Metastatic Breast Carcinoma in the Ovary (tissue), 3 donors: ENCODE results near the genes IKBKE, IL10 and C1orf116.

- PRO-cap, 3 experiments: no peak in any of the 3 experiments
Observed at GRCh38 chr1:206053671-206054068, 697 bp downstream of the RHEX start.

DNA sequence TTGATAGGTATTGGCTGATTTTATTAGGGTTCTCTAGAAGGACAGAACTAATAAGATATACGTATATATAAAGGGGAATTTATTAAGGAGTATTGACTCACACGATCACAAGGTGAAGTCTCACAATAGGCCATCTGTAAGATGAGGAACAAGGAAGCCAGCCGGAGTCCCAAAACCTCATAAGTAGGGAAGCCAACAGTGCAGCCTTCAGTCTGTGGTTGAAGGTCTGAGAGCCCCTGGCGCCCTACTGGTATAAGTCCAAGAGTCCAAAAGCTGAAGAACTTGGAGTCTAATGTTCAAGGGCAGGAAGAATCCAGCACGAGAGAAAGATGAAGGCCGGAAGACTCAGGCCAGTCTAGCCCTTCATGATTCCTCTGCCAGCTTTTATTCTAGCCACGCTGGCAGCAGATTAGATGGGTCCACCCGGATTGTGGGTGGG, 18.0 kb downstream of the RHEX start:
- PRO-cap, 3 experiments: no peak in any of the 3 experiments

DNA sequence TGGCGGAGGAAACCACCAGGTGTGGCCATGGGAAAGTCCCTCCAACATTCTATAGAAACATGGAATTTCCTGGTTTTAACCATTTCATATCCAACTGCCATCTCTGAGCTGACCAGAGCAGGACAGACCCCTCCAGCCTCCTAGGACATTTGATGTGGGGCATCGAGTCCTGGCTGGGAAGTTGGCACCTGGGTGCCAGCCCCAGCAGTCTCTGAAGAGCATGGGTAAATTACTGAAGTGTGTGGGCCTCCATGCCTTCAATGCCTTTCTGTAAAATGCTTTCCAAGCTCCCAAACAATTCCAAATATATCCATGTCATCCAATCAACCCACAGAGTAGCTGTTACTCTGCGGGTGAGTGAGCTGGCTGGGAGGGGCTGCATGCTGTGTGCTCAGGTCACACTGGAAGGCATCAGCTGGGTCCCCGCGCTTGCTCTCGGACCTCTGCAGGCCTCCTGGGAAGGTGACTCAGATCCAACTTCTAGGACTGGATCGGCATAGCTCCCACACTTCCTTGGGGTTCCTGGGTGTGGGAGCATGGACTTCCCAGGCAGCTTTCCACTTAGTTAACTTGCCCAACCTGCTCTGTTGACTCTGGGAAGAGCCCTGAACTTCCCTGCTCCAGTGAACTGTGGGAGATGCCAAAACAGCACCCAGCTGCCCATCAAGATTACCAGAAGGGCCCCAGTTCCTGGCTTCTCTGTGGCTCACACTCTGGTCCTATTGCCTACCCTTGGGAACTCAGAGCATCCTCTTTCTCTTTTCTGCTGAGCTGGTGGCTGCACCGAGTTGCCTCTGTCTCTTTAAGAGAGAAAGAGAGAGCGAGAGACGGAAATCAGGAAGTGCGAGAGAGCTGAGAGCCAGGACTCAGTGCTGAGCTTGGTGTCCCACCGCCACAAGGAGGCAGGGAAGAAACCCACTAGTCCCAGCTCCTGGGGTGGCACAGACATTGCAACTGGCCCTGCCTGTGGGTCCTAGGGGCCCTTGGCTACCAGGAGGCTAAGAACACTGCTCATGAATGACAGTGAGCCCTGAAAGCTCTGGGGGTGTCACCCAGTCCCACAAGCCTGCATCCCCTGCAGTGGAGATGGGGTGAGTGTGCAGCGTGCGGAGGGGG, at the start of gene IKBKE:
Gene IKBKE (plus strand): TSS at position 869 of the 1,116 bp plus-strand sequence.
- PRO-cap, 3 experiments: peak in 3 of 3 experiments; most common plus-strand start position 869 of the sequence (in 2); most common minus-strand start position 559 of the sequence (in 1)

- PRO-cap, 3 experiments: no peak in any of the 3 experiments
Observed at GRCh38 chr1:206560075-206560417, 52.2 kb downstream of the EIF2D start.

DNA sequence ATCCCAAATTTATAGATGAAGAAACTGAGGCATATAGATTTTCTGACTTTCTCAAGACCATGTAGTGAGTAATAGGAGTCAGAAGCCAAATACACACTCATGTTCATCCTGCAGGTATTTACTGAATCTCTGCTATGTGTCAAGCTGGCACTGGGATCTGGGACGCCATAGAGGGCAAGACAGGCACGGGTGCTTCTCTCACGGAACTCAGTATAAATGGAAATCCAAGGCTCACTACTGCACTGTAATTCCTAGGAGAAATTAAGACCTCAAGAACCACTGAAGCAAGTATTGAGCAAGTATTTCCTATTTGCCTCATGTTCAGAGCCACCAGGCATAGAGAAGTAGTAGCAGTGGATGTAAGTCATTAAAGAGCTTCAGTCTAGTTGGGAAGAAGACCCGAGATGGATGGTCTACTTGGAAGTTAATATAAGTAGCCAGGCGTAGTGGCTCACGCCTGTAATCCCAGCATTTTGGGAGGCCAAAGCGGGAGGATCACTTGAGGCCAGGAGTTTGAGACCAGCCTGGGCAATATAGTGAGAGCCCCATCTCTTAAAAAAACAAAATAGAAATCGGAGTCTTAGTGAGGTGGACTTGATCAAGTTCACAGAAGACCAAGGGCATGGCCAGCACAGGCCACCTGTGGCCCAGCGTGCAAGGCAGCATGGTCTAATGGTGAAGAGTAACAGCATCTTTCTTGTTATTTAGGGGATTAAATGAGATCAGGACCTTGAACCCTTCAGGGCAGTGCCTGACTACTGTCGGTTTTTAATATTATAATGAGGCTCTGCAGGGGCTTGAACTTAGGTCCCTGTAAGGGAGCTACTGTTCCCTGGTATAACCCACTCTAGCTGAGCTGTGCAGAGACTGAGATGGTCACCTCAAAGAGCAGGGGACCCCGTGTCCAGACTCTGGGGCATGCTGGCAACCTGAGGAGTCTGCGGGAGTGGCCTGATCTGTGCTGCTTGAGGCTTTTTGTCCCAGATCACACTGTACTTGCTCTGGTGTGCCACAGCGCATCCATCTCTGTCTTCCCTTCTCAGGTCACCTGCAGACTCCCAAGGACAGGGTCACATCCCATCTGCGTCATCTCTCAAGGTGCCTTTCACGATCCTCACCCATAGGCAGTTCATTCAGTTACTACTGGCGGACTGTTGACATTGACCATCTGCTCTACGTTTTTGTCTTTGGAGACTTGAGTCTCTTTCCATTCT, 38.6 kb downstream of the EIF2D start:
- PRO-cap, 3 experiments: no peak in any of the 3 experiments

DNA sequence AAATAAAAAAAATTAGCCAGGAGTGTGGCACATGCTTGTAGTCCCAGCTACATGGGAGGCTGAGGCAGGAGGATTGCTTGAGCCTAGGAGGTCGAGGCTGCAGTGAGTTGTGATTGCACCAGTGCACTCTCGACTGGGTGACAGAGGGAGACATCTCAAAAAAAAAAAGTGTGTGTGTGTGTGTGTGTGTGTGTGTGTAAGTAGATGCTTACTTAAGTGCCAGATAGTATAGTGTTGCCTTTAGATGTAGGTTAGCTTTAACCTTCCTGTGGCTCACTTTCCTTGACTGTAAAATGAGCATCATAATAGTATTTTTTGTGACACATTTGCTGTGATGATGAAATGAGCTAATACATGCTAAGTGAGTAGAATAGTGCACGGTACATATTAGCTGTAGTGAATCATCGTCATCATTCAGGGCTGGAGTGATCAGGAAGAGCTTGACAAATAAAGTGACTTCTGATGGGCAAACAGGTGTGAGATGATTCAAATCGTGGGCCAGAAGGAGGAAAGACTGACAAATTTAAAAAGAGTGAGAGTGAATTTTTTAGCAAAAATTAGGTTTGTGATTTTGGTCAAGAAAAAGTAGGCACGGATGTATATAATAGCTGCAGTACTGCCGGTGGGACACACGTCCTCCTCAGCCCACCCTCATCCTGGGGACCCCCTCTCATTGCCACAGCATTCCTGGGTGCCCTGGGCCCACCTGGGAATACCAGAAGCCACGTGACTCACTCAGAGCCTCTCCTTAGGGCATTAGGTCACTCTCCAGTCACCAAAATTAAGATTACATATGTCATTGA, 34.0 kb downstream of the EIF2D start:
- PRO-cap, 3 experiments: no peak in any of the 3 experiments

- PRO-cap, 3 experiments: peak in 2 of 3 experiments; most common plus-strand start chr1:206580238 (in 2); most common minus-strand start chr1:206579976 (in 1)
Observed at GRCh38 chr1:206579615-206580616, 32.3 kb downstream of the EIF2D start.

- PRO-cap, 3 experiments: no peak in any of the 3 experiments
Observed at GRCh38 chr1:206633589-206634115, 1.7 kb upstream of the DYRK3 start.

DNA sequence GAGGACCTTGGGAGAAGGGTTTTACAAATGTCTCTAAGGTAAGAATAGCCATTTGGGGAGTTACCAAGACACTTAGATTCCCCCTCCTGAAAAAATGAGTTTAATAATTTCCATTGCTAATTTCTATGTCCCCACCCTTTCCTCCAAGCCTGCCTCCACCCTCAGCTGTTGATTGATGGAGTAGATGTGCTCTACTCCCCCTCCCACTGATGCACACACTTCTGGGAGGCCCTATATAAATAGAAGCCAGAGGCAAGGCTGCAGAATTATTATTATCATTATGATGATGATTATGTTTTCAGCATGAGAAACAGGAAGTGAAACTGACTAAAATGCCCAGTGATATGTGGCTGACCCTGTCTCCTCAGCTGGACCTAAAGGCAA, 12.0 kb upstream of the MAPKAPK2 start:
- PRO-cap, 3 experiments: no peak in any of the 3 experiments

DNA sequence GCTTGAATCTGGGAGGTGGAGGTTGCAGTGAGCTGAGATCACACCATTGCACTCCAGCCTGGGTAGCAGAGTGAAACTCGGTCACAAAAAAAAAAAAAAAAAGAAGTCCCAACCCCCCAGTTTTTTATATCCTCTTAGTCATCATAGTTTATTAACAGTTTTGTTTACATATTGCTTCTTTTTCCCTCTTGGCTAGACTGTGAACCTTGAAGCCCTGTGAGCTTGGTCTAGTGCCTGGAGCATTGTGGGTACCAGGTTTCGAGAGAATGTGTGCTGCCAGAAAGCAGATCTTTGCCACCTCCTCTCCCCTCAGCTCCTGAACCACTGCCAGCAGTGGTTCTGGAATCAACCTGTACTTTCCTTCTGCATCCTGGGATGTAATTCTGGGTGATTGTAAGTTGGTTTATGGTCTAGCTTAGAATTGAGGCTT, 30.0 kb downstream of the MAPKAPK2 start:
- PRO-cap, 3 experiments: no peak in any of the 3 experiments

DNA sequence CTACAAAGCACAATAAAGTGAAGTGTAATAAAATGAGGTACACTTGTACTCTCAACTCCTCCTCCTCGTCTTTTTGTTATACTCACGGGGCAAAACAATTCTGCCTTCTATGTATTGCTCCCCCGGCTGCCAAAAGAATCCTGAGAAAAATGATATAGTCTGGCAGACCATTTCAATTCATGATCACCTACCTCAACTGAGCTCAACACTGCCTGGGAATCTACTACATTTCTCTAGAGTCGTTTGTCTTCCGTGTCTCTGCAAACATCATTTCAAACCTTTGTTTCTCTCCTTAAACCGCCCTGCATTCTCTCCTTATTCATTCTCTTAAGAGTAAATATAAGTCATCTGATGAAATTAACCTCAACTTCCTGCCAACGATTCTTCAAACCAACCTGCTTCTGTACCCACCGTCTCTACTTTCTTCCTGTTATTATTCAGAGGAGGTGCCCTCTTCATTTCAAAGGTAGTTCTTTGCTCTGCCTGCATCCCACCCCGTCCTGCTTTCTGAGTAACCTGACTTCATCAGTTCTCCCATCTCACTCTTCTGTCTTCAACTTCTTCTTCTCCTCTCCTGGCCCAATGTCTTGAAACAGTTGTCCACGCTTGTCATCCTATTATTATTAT, 12.8 kb upstream of the IL19 start:
- PRO-cap, 3 experiments: peak in 1 of 3 experiments; most common plus-strand start position 430 of the sequence (in 1); most common minus-strand start position 329 of the sequence (in 1)

GRCh38 chr1:206772085-206772872, at the start of gene IL10:
TSS of gene IL10 (minus strand) at chr1:206772494.
- PRO-cap, 3 experiments: no peak in any of the 3 experiments

DNA sequence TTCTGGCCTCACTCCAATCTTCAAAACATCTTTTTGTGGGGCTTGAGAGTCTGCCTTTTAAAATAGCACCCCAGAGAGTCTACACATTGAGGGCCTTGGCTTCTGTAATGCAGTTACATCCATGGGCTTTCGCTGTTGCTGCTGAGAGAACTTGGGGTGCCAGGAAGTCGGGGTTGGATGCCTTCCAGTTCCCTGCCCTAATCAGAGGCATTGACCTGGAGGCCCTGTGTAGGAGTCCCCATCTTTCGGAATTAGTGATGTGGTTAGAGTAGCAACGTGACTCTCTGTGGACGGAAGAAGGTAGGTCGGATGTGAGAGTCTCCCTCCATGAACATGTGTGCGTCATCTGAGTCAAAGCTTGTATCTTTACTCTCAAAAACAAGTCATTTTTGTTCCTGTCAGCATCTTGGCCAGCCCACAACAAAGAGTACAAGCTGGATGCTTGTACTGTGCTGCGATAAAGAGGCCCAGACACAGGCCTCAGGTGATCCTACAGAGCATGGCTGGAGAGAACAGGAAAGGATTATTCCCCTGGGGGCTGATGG, 30.9 kb upstream of the IL10 start:
- PRO-cap, 3 experiments: no peak in any of the 3 experiments

- PRO-cap, 3 experiments: peak in 3 of 3 experiments; most common plus-strand start chr1:206891006 (in 3); most common minus-strand start chr1:206890798 (in 1)
Observed at GRCh38 chr1:206890479-206891129, 6.6 kb upstream of the IL24 start.

GRCh38 chr1:206921387-206921804, 345 bp downstream of the FCMR start:
- PRO-cap, 3 experiments: no peak in any of the 3 experiments

- PRO-cap, 3 experiments: no peak in any of the 3 experiments
Observed at GRCh38 chr1:206932325-206932600, 10.5 kb upstream of the FCMR start.

DNA sequence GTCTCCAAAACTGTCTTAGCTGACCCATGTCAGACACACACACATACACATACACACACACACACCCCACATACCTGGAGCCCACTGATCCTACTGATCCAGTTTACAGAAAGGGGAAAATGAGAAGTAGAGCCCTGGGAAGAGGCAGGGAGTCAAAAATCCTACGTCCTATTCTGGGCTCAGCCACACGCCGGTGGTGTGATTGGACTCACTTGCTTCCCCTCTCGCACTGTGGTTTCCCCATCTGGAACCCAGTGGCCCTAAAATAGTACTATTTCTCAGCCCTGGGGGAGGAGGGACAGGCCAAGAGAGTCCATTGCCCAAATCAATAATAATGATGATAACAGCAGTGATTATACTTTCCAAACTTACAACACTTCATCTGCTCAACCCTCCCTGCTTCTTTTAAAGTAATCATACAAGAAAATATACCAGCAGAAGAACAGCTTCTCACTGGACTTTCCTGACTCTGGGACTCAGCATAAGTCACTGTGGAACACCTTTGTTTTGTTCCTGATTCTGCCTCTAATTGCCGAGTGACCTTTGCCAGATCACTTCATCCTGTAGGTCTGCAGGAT, 3.0 kb upstream of the PIGR start:
- PRO-cap, 3 experiments: no peak in any of the 3 experiments

- PRO-cap, 3 experiments: no peak in any of the 3 experiments
Observed at GRCh38 chr1:207017677-207017964, 14.9 kb downstream of the C1orf116 start.

- PRO-cap, 3 experiments: peak in 2 of 3 experiments; most common plus-strand start chr1:207020324 (in 2); most common minus-strand start chr1:207020199 (in 2)
Observed at GRCh38 chr1:207020120-207020513, 12.4 kb downstream of the C1orf116 start.

- PRO-cap, 3 experiments: peak in 2 of 3 experiments; most common plus-strand start chr1:207032942 (in 1); most common minus-strand start chr1:207032688 (in 1)
Observed at GRCh38 chr1:207032339-207033187, at the start of gene C1orf116. TSS of gene C1orf116 (minus strand) at chr1:207032756.